ENCODE data around the gene PPM1D.

DNA sequence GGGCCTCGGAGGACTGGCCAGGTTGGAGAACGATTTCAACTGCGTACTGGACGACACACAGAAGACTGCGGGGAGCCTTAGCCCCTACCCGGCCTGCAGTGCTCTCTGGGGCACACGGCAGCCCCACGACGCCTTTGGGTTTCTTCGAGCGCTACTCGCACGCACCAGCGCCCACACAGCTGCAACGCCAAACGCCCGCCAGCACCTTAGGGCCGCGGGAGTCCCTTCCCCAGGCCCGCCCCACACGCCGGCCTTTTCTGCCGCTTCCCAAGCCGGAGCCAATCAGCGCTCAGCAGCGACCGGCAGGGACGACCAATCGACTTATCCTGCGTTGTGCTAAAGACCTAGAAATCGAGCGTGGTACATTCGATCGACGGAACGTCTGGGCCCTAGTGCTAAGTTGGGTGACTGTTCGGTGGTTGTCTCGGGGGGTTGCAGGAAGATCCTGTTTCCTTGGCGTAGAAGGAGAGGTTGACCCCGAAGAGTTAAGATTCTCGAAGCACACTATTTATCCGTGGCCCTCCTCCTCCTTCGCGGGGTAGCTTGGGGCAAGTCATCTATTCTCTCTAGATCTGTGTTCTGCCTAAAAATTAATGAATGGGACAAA is 14.2 kb upstream of the CA4 start:
- PRO-cap: unidirectional peak, minus-strand start at position 193 of the sequence
CAGE:
- cytosol, long polyA minus RNA: start-site peak on the minus strand centred at position 204 of the sequence, 46 bp wide, 5 reads
- cytosol, long polyA plus RNA: no peak
- long polyA plus RNA: no peak
- nucleus, long polyA minus RNA: start-site peak on the minus strand centred at position 204 of the sequence, 76 bp wide, 31 reads
- nucleus, long polyA plus RNA: no peak

- PRO-cap: no peak
CAGE:
- cytosol, long polyA minus RNA: no peak
- cytosol, long polyA plus RNA: no peak
- long polyA plus RNA: no peak
- nucleus, long polyA minus RNA: no peak
- nucleus, long polyA plus RNA: no peak
Observed at GRCh38 chr17:60147986-60148234, 1.9 kb upstream of the CA4 start.

DNA sequence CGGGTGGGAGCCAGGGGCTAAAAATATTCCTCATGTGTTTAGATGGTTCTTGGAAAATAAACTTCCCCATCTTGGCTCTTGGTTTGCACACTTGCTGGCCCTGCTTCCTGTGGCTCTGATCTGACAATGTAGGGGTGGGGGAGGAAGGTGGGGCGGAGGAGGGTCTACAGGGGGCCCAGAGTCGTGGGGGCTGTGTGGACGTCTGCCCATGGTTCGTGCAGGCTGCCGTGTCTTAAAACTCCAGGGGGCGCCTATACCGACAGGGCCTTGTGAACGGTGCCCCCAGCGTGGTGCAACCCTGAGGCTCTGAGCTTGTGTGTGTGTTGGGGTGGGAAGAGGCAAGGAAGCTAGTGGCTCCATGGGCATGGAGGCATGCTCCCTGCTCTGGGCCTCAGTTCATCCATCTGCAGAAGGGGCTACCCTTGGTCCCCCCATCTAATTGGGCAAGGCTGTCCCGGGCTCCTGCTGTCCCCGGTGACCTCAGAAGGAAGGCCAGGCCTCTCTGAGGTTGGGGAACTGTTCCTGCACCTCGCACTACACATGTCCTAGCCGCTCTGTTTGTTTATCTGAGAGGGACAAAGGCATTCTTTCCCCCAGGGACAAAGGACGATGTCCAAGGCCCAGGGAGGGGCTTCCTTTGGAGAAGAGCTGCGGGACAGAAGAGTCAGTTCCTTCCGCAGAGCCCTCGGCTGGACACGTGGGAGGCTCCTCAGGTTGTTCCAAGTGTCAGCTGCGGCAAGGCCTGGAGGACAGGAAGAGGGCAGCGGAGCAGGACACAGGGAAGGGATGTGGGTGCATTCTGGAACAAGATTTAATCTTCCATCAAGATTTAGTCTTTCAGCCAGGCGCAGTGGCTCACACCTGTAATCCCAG is 13.5 kb downstream of the CA4 start:
- PRO-cap: no peak
CAGE:
- cytosol, long polyA minus RNA: no peak
- cytosol, long polyA plus RNA: no peak
- long polyA plus RNA: no peak
- nucleus, long polyA minus RNA: no peak
- nucleus, long polyA plus RNA: no peak

- PRO-cap: no peak
CAGE:
- cytosol, long polyA minus RNA: no peak
- cytosol, long polyA plus RNA: no peak
- long polyA plus RNA: no peak
- nucleus, long polyA minus RNA: no peak
- nucleus, long polyA plus RNA: no peak
Observed at GRCh38 chr17:60340970-60341575, 50.9 kb downstream of the USP32 start.

DNA sequence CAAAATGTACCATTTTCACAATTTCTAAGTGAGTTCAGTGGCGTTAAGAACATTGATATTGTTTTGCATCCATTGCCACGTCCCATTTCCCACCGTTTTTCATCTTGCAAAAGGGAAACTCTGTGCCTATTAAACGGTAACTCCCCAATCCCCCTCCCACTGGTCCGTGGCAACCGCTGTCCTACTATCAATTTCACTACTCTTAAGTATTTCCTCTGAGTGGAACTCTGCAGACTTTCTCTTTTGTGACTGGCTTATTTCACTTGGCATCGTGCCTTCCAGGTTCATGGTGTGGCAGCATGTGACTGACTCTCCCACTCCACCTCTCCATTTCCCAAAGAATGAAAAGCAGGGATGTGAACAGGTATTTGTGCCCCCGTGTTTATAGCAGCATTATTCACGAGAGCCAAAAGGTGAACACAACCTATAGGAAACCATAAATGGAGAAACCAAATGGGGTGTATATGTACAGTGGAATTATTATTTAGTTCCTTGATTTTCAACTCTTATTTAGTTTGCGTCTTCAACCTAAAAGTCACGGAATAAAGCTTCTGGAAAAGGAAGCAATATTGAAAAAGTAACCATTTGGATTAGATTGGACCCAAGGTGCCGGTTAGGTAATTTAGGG is 1.2 kb upstream of the USP32 start:
- PRO-cap: unidirectional peak, minus-strand start at position 91 of the sequence; unidirectional peak, minus-strand start at position 198 of the sequence
CAGE:
- cytosol, long polyA minus RNA: no peak
- cytosol, long polyA plus RNA: no peak
- long polyA plus RNA: no peak
- nucleus, long polyA minus RNA: no peak
- nucleus, long polyA plus RNA: no peak

DNA sequence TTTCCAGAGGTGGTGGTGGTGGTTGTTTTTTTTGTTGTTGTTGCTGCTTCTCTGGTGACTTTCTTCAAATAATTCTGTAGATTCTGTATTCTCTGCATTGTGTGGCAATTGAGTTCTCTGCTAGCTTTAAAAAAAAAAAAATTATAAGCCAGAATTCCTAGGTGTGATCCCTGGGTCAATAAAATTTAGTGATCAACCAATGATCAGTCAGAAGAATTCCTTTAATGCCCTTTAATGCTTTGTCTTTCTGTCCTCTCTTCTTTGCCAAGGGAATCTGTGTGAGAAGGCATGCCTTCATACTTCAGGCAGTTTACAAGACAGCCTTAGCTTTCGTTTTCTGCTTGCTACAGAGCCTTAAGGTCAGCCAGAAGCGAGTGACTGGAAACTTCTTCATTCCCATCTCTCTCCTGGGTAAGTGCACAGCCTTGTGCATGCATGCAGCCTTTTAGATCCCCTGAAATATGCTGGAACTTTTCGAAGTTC is 23.0 kb upstream of the PPM1D start:
- PRO-cap: no peak
CAGE:
- cytosol, long polyA minus RNA: no peak
- cytosol, long polyA plus RNA: no peak
- long polyA plus RNA: no peak
- nucleus, long polyA minus RNA: no peak
- nucleus, long polyA plus RNA: no peak

- PRO-cap: bidirectional peak, plus-strand start at chr17:60600350, minus-strand start at chr17:60600009; unidirectional peak, minus-strand start at chr17:60600862
CAGE:
- cytosol, long polyA minus RNA: start-site peak on the plus strand at chr17:60600155-60600242, 12 reads; start-site peak on the plus strand at chr17:60600349-60600353, 64 reads
- cytosol, long polyA plus RNA: start-site peak on the plus strand at chr17:60600178-60600265, 99 and 54 reads in 2 replicates; start-site peak on the plus strand at chr17:60600324-60600355, 142 and 254 reads in 2 replicates
- long polyA plus RNA: start-site peak on the plus strand at chr17:60600193-60600251, 142 and 32 reads in 2 replicates; start-site peak on the plus strand at chr17:60600304-60600484, 320 and 389 reads in 2 replicates
- nucleus, long polyA minus RNA: start-site peak on the plus strand at chr17:60600182-60600215, 280 reads; start-site peak on the plus strand at chr17:60600303-60600415, 1,485 reads
- nucleus, long polyA plus RNA: start-site peak on the plus strand at chr17:60600182-60600251, 119 and 95 reads in 2 replicates; start-site peak on the plus strand at chr17:60600309-60600343, 96 and 98 reads in 2 replicates
Observed at GRCh38 chr17:60600128-60601145, at the start of gene PPM1D. Gene PPM1D, plus strand, starts transcription at chr17:60600193.

- PRO-cap: no peak
CAGE:
- cytosol, long polyA minus RNA: no peak
- cytosol, long polyA plus RNA: no peak
- long polyA plus RNA: no peak
- nucleus, long polyA minus RNA: no peak
- nucleus, long polyA plus RNA: no peak
Observed at GRCh38 chr17:60625835-60626034, 25.7 kb downstream of the PPM1D start.

DNA sequence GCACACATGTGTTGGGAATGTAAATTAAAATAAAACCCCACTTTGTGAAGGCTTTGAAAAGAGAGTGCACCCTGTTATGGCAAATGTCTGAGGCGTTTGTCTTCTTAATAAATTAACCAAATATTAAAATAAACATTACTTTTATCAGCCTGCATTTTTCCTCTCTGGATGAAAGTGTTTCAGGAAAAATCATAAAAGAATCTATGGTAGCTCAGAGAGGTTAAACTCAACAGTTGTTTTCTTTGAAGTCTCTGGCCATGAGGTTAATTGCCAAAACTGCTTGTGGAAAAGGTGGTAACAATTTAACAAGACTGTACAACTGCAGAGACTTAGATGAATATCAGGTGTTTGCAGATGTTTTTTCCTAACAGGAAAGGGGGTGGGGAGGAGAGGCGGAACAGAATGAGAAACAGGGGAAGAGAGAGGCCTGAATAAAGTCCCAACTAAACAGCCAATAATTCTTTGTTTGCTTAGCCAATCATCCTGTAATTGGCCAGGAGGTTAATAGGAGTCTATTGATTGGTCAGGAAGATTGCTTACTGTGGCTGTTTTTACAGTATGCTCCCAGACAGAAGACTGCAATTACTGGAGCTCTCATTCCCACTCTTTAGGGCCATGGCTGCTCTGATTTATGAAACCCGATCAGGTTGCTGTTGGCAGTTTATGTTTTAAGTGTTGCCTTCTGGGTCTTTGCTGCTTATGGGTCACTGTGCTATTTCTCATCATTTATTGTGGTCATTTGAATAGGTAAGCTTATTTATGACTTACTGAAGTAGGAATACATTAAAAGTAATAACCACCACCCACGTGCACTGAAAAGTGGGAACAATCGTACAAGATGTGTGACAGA is 249.8 kb upstream of the TBX2 start:
- PRO-cap: no peak
CAGE:
- cytosol, long polyA minus RNA: no peak
- cytosol, long polyA plus RNA: no peak
- long polyA plus RNA: no peak
- nucleus, long polyA minus RNA: no peak
- nucleus, long polyA plus RNA: no peak

- PRO-cap: no peak
CAGE:
- cytosol, long polyA minus RNA: no peak
- cytosol, long polyA plus RNA: no peak
- long polyA plus RNA: no peak
- nucleus, long polyA minus RNA: no peak
- nucleus, long polyA plus RNA: no peak
Observed at GRCh38 chr17:61222326-61223051, 177.2 kb upstream of the TBX2 start.

- PRO-cap: no peak
CAGE:
- cytosol, long polyA minus RNA: no peak
- cytosol, long polyA plus RNA: no peak
- long polyA plus RNA: no peak
- nucleus, long polyA minus RNA: no peak
- nucleus, long polyA plus RNA: no peak
Observed at GRCh38 chr17:61395945-61397054, 3.3 kb upstream of the TBX2 start.

DNA sequence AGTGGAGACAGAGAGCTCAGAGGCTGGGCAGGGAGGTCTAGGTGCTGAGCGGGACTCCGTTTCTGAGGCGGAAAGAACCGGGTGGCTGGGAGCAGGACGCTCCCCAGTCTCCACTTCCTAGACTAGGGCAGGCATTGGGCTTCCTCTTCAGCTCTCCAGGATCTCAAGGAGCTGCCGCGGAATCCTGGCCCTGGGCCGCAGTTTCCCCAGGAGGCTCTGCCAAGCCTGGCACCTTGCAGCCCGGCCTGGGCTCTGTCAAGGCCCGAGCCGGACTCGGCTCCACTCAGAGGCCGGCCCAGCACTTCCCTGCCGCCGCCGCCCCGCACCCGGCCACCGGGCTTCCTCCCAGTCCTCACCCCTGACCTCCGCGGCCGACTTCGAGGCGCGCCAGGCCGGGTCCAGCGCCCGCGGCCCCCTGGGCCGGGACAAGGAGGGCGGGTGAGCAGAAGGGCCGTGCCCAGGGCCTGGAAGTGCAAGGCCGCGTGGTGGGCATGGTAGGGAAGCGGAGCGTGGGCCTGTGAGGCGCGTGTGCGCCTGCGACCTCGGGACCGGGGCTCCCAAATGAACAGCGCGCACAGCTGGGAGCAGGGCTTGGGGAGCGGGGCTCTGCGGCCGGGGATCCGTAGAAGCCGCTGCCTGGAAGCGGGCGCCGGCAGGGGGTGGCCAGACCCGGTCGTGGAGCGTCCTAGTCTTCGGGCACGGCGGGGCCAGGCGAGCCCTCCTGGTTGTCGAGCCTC is 698 bp upstream of the TBX4 start:
- PRO-cap: no peak
CAGE:
- cytosol, long polyA minus RNA: no peak
- cytosol, long polyA plus RNA: no peak
- long polyA plus RNA: no peak
- nucleus, long polyA minus RNA: no peak
- nucleus, long polyA plus RNA: no peak

GRCh38 chr17:61492784-61493456 is 40.7 kb downstream of the TBX4 start:
- PRO-cap: no peak
CAGE:
- cytosol, long polyA minus RNA: no peak
- cytosol, long polyA plus RNA: no peak
- long polyA plus RNA: no peak
- nucleus, long polyA minus RNA: no peak
- nucleus, long polyA plus RNA: no peak

GRCh38 chr17:61494776-61496021 is 43.0 kb downstream of the TBX4 start:
- PRO-cap: unidirectional peak, plus-strand start at chr17:61495447
CAGE:
- cytosol, long polyA minus RNA: no peak
- cytosol, long polyA plus RNA: no peak
- long polyA plus RNA: no peak
- nucleus, long polyA minus RNA: no peak
- nucleus, long polyA plus RNA: no peak

DNA sequence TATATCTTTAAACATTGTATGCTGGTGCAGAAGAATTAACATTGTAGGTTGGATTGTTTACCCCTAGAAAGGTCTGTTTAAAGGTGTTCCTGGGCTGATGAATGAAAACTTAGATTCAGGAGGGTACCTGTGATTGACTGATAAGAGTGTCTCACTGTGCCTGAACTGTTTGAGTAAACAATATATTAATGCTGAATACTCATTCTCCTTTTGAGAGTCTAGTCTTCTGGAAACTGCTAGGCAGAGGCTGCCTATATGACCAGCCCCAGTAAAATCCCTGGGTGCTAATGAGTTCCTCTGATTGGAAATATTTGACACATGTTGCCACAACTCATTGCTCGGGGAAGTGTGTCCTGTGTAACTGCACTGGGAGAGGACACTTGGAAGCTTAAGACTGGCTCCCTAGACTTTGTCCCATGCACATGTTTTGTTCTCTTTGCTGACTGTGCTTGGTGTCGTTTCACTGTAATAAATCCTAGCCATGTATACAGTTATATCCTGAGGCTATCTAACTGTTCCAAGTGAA is 108.6 kb upstream of the NACA2 start:
- PRO-cap: no peak
CAGE:
- cytosol, long polyA minus RNA: no peak
- cytosol, long polyA plus RNA: no peak
- long polyA plus RNA: no peak
- nucleus, long polyA minus RNA: no peak
- nucleus, long polyA plus RNA: no peak

DNA sequence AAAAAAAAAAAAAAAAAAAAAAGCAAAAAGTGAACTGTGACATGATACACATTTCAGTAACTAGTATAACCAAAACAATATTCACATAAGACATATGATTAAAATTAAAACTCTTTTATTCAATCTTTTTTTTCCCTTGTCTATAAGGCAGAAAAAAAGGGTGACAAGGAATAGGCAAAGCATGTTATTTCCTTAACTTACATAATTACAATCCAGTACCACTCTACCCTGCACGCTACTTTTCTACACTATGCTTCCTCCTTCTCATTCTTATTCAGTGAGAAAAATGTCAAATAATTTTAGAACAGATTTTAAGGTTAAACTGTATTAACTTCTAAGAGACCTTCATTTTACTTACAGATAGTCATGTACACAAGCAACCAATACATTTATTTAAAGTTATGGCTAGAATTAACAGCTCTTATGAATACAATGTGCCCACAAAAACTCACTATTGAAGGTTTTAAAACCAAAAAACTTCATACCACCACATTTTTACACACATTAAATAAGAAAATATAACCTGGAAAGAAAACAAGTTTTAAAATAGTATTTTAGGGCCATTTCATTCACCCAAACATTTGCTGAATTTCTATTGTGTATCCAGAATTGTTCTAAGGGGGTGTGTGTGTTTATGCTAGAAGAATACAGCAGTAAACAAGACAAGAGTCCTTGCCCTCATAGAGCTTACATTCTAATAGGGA is 61.3 kb downstream of the MED13 start:
- PRO-cap: no peak
CAGE:
- cytosol, long polyA minus RNA: no peak
- cytosol, long polyA plus RNA: no peak
- long polyA plus RNA: no peak
- nucleus, long polyA minus RNA: no peak
- nucleus, long polyA plus RNA: no peak

DNA sequence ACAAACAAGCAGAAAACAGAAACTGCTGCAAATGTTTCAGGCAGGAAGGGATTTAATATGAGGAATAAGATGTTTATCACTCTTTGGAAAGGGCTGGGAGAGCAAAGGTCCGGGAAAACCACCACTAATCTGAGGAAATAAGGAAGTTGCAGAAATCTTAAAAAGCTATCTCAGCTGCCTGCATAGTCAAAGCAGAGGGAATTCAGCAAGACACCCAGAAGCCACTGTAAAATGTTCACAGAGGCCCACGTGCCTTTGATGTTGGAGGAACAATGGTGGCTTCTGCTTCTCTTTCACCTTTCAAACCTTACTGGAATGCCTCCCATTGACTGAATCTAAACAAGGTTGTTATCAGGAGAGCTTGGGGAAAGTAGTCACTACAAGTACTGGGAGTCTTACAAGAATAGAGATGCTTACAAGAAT is 56.0 kb upstream of the MED13 start:
- PRO-cap: no peak
CAGE:
- cytosol, long polyA minus RNA: no peak
- cytosol, long polyA plus RNA: no peak
- long polyA plus RNA: no peak
- nucleus, long polyA minus RNA: no peak
- nucleus, long polyA plus RNA: no peak

- PRO-cap: no peak
CAGE:
- cytosol, long polyA minus RNA: no peak
- cytosol, long polyA plus RNA: no peak
- long polyA plus RNA: no peak
- nucleus, long polyA minus RNA: no peak
- nucleus, long polyA plus RNA: no peak
Observed at GRCh38 chr17:62459603-62459981, 19.0 kb upstream of the TLK2 start.

DNA sequence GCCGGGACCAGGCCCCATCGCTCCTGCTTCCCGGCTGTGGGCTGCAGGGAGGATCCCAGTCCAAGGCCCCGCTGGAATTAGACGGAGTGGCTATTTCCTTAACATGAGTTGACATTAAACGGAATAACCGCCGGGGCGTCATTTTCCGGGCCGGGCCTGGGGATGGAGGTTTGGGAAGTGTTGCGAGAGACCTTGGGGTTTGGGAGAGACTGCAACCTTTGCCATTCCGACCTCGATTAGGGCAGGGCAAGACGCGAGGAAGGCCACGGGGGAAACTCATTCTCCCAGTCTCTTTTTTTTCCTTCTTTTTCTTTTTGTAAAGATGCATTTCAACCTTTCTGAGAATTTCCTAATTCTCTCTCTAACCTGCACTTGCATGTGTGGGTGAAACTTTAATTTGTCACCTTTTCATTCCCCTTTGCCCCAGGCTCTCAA is 1.0 kb downstream of the TLK2 start:
- PRO-cap: bidirectional peak, plus-strand start at position 224 of the sequence, minus-strand start outside the sequence
CAGE:
- cytosol, long polyA minus RNA: no peak
- cytosol, long polyA plus RNA: no peak
- long polyA plus RNA: no peak
- nucleus, long polyA minus RNA: no peak
- nucleus, long polyA plus RNA: no peak

- PRO-cap: no peak
CAGE:
- cytosol, long polyA minus RNA: no peak
- cytosol, long polyA plus RNA: no peak
- long polyA plus RNA: no peak
- nucleus, long polyA minus RNA: no peak
- nucleus, long polyA plus RNA: no peak
Observed at GRCh38 chr17:62543485-62544514, 65.2 kb downstream of the TLK2 start.

All from endothelial cell of umbilical vein (primary cell).